Transverse colon (tissue), 4 donors: Measurements from ENCODE around the genes OR10A5, OR2D2, OR5P2 and STK33.

DNA sequence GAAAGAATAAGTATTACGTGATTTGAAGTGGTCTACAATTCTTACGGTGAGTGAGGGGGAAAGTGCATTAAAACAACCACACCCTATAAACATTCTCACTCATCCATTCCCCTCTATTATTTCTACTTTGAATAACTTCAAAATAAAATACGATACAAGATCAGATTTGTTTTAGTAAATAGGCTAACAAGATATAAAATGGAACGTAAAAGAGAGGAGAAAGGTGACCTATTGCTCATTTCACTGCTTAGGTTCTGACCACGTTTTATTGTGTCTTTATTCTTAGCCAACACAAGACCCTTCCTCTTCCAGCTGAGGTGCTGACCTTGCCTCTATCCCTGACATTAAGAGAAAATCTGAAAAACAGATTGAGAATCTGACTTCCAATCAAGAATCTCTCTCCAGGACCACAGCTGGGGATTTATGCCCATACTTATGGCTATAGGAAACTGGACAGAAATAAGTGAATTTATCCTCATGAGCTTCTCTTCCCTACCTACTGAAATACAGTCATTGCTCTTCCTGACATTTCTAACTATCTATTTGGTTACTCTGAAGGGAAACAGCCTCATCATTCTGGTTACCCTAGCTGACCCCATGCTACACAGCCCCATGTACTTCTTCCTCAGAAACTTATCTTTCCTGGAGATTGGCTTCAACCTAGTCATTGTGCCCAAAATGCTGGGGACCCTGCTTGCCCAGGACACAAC lies at the start of gene OR10A5:
Gene OR10A5, plus strand, starts transcription at position 436 of the 710 bp plus-strand sequence.
- PRO-cap, result no peak
- RAMPAGE, long total RNA, 4 experiments, result no peak in any of the 4 experiments

GRCh38 chr11:6892281-6892883 lies at the start of gene OR2D2:
Gene OR2D2 (minus strand): TSS chr11:6892500.
- PRO-cap, result no peak
- RAMPAGE, long total RNA, 4 experiments, result no peak in any of the 4 experiments

- PRO-cap, result bidirectional peak, plus-strand start at chr11:7512684, minus-strand start at chr11:7512516; unidirectional peak, plus-strand start at chr11:7512684; unidirectional peak, plus-strand start at chr11:7512716; unidirectional peak, plus-strand start at chr11:7512737; unidirectional peak, minus-strand start at chr11:7513012; unidirectional peak, minus-strand start at chr11:7513269
- RAMPAGE, long total RNA, 4 experiments, result no peak in any of the 4 experiments
These were observed 1.2 kb upstream of the PPFIBP2 start for GRCh38 chr11:7512221-7513442.

- PRO-cap, result no peak
- RAMPAGE, long total RNA, 4 experiments, result no peak in any of the 4 experiments
These were observed 24.8 kb downstream of the PPFIBP2 start for GRCh38 chr11:7538569-7539039.

- PRO-cap, result no peak
- RAMPAGE, long total RNA, 4 experiments, result no peak in any of the 4 experiments
These were observed 72.9 kb downstream of the CYB5R2 start for GRCh38 chr11:7600222-7600985.

- PRO-cap, result unidirectional peak, plus-strand start at chr11:7639869
- RAMPAGE, long total RNA, 4 experiments, result no peak in any of the 4 experiments
These were observed 33.8 kb downstream of the CYB5R2 start for GRCh38 chr11:7639390-7640097.

GRCh38 chr11:7796851-7797371 lies at the start of gene OR5P2:
Gene OR5P2 (minus strand): TSS chr11:7796942.
- PRO-cap, result no peak
- RAMPAGE, long total RNA, 4 experiments, result no peak in any of the 4 experiments

- PRO-cap, result no peak
- RAMPAGE, long total RNA, 4 experiments, result no peak in any of the 4 experiments
These were observed 29.2 kb downstream of the EIF3F start for GRCh38 chr11:8016426-8016725.

DNA sequence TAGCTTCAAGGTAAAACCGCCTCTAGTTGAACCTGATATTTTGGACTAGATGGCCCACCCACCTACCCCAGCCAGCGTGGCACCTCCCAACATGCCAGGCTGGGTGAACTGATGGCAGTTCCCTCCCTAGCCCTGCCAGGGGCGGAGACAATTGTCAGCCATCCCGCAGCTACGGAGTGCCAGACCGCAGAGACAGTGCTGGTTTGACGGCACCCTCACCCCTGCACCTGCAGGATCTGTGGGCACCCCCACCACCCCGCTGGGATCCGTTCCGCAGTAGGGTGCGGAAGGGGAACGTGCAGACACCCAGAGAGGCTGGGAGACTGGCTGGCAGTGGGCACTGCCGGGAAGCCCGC lies 4.0 kb upstream of the LMO1 start:
- PRO-cap, result no peak
- RAMPAGE, long total RNA, 4 experiments, result no peak in any of the 4 experiments

DNA sequence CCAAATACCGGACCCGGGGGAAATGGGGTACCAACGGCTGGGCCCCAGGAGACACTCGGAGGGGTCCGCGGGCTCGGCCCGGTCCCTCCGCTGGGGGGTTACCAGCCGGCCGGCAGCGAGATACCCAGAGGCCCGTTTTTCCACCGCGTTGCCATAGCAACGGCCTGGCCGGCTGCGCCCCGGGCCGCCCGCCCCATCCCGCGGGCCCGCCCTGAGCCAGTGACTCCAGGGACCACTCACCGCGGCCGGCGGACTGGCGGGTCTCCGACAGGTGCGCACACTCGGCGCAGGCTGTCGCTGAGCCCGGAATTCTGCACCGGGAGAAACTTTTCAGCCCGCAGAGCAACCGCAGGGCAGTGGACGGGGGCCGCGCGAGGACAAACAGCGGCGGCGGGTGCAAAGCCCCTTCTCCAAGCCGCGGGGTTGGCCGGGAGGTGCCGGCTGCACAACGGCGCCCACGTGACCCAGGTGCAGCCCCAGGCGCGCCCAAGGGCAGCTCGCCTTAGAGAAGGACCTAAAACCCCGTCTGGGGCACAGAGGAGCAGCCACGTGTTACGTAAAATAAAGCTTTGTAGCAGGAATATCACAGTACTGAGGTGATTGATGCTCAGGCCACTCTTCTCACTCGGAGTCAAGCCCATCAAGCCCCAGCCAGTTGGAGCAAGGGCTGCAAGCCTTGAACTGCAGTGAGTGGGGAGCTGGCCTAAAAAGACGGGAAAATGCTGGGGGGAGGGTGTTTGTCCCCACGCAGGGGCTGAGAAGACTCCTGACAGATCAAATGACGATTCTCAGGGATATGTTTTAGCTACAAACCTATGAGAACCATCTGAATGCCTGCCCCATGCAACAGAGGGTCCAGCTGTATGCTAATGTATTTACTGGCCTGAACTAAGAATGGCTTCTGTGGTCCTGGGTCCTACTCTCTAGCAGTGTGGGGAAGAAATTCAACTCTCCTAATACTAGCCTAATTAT lies at the start of gene STK33:
Gene STK33, minus strand, starts transcription at position 386 of the 972 bp plus-strand sequence.
- PRO-cap, result no peak
- RAMPAGE, long total RNA, 4 experiments, result start-site peak on the minus strand in 2 of 4 experiments, centred at positions 349 to 360 of the sequence, 12 to 25 reads per replicate

GRCh38 chr11:8651906-8652675 lies 30.4 kb downstream of the TRIM66 start:
- PRO-cap, result no peak
- RAMPAGE, long total RNA, 4 experiments, result start-site peak on the minus strand in 2 of 4 experiments, at chr11:8652168-8652724 at its widest, 8 to 10 reads per replicate

GRCh38 chr11:8692424-8693072 lies 10.0 kb downstream of the RPL27A start:
- PRO-cap, result no peak
- RAMPAGE, long total RNA, 4 experiments, result no peak in any of the 4 experiments

- PRO-cap, result no peak
- RAMPAGE, long total RNA, 4 experiments, result start-site peak on the minus strand in 1 of 4 experiments, at chr11:8702108-8702797 at its widest, 6 to 7 reads per replicate
These were observed 19.6 kb downstream of the RPL27A start for GRCh38 chr11:8701795-8702973.

GRCh38 chr11:8708799-8709758 lies 26.5 kb downstream of the RPL27A start:
- PRO-cap, result bidirectional peak, plus-strand start at chr11:8709313, minus-strand start at chr11:8709128
- RAMPAGE, long total RNA, 4 experiments, result no peak in any of the 4 experiments

DNA sequence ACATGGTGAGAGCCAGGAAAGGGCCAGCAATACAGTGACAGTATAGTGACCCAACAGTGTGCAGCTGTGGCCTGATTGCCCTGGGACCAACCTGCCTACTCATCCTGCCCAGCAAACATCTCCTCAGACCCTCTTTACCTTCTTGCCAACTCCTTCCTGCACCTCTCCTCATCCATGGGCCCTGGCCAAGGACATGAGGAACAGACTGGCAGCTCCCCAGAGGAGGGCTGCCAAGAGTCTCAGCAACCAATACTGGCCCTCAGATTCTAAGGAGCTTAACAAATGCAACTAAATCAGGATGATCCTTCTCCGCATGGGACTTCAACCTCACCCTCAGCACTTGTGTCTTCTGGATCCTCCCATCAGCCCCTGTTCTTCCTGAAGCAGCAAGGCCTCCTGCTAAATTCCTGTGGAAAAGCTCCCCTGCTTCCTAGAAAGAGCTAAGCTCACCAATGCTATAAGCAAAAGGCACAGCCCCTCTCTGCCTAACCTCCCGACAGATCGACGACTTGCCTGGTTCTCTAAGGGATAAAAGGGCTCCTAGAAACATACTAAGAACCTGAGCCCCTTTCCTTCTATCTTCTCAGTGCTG lies 50.7 kb downstream of the DENND2B start:
- PRO-cap, result no peak
- RAMPAGE, long total RNA, 4 experiments, result no peak in any of the 4 experiments

GRCh38 chr11:8765378-8765663 lies 45.2 kb downstream of the DENND2B start:
- PRO-cap, result no peak
- RAMPAGE, long total RNA, 4 experiments, result no peak in any of the 4 experiments

DNA sequence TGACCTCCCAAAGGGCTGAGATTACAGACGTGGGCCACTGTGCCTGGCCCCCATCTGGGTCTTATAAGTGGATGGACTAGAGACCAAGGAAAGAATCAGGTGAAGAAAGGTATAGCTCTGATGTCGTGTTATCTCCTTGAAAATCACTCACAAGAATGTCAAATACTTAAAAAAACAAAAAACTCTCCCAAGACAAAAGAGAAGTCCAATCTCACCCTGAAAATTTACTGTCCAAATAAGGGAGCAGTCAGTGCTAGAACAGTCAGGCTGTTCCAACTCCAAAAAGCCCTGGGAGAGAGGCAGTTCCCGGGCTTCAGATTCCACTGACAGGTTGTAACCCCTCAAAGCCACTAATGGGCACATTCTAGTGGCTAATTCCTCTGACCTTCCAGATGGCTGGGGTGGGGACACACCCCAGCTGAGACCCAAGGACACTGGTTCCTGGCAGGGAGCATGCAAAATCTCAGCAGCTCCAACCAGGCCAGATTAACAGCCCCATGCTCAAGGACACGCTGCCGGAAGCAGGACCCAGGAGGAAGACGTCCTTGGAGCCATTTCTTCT lies 35.3 kb downstream of the DENND2B start:
- PRO-cap, result no peak
- RAMPAGE, long total RNA, 4 experiments, result no peak in any of the 4 experiments

- PRO-cap, result no peak
- RAMPAGE, long total RNA, 4 experiments, result no peak in any of the 4 experiments
These were observed 5.0 kb downstream of the DENND2B start for GRCh38 chr11:8805445-8805895.

DNA sequence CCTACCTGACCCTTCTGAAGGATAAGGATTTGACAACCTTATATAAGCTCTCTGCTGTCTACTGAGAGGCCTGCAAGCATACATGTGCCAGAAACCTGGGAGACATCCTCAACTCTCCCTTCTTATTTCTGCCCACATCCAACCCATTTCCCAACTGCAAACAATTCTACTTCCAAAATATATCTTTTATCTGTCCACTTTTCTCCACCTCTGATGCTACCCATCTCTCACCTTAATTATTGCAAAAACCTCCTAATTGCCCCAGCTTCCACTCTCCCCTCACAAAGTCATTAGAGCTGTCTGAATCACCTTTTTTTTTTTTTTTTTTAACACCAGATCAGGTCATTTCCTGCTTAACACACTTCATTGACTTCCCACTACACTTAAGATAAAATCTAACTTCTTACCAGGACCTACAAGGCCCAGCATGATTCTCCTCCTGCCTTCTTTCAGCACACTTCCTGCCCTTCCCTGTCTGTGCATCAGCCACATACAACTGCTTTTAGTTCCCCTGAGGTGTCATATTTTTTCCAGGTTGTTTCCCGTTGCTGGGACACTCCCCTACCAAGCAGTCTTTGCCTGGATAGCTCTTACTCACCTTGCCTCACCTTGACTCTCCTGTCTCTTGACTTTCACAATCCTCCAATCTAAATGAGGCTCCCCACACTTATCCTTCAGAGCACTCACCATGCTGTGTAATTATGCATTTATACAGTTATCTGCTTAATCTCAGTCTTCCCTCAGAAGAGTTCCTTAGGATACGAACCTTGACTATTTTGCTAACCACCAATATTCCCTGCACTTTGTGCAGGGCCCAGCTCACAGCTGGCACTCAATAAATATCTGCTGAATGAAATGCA lies 3.7 kb upstream of the DENND2B start:
- PRO-cap, result unidirectional peak, minus-strand start at position 463 of the sequence
- RAMPAGE, long total RNA, 4 experiments, result no peak in any of the 4 experiments

DNA sequence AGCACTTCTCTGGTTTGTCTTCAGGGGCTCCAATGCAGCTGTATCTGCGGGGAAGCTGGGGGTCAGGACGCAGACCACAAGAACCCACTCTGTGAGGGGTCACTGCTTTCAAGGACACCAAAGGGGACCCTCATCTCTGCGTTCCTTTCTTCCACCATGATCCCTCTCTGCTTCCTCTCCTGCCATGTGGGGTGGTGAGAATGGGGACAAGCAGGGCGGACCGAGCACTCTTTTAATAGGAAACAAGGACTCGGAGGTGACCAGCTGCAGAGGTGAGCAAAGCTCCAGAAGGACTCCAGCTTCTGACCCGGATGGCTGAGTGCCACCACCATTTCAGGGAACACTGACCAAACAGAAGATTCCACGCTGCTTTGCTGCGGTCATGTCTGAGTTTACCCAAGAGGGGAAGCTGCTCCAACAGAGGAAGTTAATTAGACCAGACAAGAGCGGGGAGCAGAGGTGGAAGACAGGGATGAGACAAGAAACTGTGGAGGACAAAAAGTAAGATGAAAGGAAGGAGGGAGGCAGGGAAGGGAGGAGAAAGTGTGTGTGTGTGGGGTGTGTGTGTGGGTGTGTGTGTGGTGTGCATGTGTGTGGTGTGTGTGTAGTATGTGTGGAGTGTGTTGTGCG lies 18.0 kb upstream of the DENND2B start:
- PRO-cap, result no peak
- RAMPAGE, long total RNA, 4 experiments, result no peak in any of the 4 experiments